Occipital lobe (tissue), 2 donors: ENCODE measurements around the genes ATP5ME and SPON2.

- RAMPAGE, long total RNA, result no peak
These were observed 21.1 kb downstream of the ZNF721 start for GRCh38 chr4:477612-478479.

DNA sequence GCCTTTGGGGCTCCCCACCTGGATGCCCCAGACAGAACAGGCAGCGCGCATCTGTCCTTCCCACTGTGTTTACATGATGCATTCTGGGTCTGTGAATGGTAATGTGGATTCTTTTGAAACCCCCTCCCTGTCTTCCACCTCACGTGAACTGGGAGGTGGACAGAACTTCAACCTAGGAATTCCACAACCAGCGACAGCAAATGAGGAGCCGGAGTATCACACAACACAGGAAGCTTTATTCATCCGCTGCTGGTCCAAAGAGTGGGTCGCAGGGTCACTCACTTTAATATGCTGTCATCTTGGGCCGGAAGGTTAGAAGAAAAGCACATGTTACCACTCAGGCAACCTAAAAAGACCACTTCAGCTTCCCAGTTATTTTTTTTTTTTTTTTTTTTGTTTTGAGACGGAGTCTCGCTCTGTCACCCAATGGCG, 1.8 kb downstream of the ATP5ME start:
- RAMPAGE, long total RNA, result no peak

DNA sequence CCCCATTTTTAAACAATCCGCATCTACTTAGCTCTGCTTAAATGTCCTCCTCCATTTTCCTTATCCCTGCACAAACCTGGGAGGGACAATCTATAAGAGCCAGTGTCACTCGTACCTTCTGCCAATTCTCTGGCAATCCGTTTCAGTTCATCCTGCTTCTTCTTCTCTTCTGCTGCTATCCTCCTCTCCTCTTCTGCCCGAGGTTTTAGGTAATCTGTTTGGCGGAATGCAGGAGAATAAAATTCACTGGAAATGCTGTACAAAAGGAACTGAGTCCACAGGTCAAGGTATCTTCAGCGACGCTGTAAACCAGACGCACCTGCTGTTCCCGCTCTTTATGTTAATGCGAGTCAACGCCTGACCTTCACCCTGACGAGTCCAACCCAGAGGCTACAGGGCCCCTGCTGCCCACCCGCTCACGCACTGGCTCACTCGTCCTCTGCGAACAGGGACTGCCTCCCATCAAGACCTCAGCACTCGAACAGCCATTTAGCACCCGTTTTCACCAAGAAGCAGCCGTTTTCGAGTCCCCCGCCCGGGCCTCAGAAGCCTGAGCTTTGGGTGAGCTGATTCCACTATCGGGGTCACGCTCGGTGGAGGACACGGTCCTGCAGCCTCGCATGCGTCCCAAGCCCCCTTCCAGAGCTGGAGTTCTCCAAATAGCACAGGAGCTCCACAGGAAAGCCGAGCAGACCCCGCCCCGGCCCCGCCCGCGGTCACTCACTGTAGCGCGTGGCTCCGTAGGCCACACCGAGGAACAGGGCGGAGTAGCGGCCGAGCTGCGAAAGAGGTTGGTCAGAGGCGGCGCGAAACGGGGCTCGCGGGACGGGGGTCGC, 670 bp downstream of the ATP5ME start:
- RAMPAGE, long total RNA, result no peak

DNA sequence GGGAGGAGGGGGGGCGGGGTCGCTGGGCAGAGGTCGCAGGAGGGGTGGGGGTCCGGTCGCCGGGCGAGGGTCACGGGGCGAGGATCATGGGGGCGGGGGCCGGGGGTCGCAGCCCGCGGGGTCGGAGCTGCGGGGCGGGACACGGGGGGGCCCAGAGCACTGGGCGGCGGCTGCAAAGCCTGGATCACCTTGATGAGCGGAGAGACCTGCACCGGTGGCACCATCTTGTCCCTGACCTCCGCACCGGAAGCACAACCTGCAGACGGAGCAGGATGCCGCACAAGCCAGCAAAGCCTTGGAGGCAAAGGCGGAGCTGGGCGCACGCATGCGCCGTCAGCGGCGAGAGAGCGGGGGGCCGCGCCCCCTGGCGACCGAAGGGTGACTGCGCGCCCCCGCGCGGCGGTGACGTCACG, at the start of gene ATP5ME:
Gene ATP5ME, minus strand, starts transcription at position 253 of the 413 bp plus-strand sequence.
- RAMPAGE, long total RNA, result start-site peak on the minus strand centred at position 291 of the sequence, 118 bp wide, 2,169 and 2,839 reads in 2 replicates

DNA sequence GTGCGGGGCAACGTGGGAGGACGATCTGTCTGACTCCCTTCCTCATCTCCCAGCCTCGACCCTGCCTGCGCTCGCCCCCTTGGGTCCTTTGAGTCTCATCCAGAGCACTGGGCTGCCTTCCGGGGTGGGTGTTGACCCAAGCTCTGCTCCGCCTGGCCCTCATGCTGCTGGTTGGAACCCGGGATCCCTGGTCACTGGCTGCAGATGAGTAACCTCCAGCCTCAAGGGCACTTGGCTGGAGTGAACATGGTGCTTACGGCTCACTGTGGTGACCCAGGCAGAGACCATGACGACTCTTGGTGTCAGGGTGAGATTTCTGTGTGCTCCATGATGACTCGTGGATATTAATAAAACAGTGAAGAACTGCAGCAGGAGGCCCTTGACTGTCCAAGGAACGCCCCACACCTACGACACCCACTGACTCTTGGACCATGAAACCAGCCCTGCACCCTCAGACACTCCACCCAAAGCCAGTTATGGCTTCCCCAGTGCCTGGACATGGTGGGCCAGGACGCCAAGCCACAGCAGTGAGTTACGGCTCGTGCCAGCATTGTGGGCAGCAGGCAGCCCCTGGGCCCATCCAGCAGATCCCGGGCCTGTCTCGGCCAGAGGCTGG, 1.2 kb downstream of the SLC49A3 start:
- RAMPAGE, long total RNA, result no peak

DNA sequence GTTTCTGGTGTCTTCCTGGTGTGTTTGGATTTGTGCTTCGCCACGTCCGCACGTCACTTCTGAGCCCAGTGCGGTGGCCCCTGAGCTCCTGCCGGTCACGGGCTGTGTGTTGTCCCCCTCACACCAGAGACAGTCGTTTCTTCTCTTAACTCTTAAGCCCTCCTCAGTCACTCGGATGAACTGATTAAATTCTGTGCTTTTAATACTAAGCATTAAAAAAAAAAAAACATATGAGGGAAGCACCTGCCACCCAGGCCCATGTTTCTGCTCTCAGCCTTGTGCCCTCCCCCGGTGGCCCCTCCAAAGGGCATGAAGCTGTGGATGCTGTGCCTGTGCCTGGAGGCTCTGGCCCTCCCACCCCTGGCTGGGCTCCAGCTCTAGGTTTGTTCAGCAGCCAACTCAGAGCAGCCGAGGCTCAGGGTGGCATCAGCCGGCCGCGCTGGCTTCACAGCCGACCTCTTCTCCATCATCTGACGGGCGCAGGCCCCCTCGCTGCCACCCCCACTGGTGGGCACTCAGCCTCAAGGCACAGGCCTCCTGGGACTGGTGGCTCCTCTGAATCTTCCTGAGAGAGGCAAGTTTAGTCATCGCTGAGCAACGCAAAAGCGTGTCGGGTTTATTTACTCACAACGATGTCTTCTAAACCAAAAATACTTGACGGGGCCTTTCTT, 45.9 kb downstream of the PCGF3 start:
- RAMPAGE, long total RNA, result no peak

- RAMPAGE, long total RNA, result no peak
These were observed 49.1 kb downstream of the CPLX1 start for GRCh38 chr4:776791-777339.

GRCh38 chr4:798869-799378, 27.0 kb downstream of the CPLX1 start:
- RAMPAGE, long total RNA, result no peak

DNA sequence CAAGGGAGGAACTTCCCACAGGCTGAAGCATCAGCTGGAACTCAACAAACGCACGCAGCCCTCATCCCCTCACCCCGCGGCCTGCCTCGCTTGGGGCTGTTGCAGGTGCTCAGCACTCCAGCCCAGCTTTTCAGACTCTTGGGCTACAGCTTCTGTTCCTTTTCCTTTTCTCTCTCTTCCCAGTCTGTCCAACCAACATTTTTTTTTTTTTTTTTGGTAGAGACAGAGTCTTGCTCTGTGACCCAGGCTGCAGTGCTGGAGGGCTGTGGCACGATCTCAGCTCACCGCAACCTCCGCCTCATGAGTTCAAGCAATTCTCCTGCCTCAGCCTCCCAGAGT, 41.4 kb downstream of the GAK start:
- RAMPAGE, long total RNA, result no peak

DNA sequence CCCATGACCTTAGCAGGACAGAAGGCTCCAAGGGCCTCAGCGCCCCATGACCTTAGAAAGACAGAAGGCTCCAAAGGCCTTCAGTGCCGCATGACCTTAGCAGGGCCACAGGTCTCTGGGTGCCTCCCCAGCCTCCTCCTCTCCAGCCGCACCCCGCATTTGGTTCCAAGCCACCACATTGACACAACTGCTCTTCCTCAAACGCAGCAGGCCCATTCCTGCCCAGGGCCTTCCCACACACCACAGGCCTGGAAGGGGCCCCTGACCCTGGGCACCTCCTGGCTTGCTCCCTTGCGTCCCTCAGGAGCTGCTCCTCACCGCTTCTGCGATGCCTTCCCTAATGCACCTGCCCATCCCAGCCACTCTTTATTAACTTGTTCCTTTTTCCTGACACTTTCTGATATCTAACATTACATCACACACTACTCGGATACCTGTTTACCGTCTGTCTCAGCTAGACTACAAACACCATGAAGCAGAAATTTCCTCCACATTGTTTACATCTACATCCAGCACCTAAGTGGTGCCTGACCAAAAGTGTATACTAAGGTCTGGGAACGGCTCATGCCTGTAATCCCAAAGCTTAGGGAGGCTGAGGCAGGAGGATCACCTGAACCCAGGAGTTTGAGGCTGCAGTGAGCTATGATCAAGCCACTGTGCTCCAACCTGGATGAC, 12.7 kb downstream of the GAK start:
- RAMPAGE, long total RNA, result no peak

DNA sequence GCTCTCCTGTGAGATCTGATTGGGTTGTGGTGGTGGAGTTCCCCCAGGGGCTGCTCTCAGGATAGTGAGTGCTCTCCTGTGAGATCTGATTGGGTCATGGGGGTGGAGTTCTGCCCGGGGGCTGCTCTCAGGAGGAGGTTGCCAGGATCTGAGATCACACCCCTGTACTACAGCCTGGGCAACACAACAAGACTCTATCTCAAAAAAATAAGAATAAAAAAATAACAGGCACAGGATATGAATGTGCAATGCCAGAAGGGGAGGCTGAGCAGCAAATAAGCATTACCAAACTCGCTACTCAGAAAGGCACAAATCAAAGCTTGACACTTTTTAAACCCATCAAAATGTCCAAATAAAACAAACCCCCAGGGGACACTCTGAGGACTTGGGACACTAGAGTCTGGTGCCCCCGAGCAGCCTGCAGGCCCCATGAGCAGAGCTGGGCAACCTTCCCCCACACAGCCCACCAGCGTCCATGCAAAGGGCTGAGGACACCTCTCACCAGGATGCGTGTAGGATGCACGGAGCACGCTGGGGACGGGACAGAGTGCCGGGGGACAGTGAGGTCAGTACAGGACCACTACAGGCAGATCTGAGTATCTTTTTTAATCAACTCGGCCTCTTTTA, 7.1 kb downstream of the GAK start:
- RAMPAGE, long total RNA, result no peak

GRCh38 chr4:930285-930715, 1.8 kb downstream of the GAK start:
- RAMPAGE, long total RNA, result no peak

- RAMPAGE, long total RNA, result no peak
These were observed 2.8 kb upstream of the SLC26A1 start for GRCh38 chr4:996058-996394.

DNA sequence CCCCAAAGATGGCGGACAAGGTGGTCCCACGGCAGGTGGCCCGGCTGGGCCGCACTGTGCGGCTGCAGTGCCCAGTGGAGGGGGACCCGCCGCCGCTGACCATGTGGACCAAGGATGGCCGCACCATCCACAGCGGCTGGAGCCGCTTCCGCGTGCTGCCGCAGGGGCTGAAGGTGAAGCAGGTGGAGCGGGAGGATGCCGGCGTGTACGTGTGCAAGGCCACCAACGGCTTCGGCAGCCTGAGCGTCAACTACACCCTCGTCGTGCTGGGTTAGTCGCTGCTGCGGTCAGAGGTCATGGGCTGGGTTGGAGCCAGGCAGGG, 10.7 kb downstream of the FGFRL1 start:
- RAMPAGE, long total RNA, result no peak

GRCh38 chr4:1046514-1047130, 35.2 kb downstream of the FGFRL1 start:
- RAMPAGE, long total RNA, result no peak

- RAMPAGE, long total RNA, result no peak
These were observed 47.3 kb downstream of the FGFRL1 start for GRCh38 chr4:1058753-1059065.

DNA sequence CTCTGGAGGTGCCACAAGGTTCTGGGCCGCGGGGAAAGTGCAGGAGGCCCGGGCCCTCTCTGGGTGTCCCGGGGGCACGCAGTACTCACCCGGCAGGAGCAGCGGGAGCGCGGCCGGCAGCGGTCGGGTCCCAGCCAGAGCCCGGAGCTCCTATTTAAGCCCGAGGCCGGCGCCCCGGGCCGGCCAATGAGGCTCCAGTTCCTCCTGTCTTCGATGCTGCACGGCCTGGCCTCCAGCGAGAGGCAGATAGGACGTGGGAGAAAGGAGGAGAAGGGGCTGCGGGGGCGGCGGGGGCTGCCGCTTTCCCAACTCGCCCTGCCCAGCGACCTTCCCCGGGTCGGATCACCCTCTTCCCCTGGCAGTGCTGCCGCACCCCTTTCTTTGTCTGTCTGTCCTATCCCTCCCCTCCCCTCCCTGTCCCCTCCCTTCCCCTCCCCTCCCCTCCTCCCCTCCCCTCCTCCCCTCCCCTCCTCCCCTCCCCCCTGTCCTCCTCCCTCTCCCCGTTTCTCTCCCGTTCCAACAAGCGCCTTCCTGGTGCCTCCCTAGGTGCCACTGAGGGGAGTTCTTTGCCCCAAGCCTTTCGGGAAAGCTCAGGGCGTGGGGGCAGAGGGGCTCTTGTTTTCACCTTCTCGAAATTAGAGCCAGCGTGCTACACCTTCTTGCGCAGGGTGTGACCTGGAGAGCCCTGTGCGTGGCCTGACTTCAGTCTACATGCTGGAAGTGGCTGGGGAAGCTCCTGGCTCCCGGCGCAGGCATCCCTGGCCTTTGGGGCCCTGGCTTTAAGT, at the start of gene SPON2:
Gene SPON2, minus strand, starts transcription at position 129 of the 785 bp plus-strand sequence.
- RAMPAGE, long total RNA, result start-site peak on the minus strand centred at position 363 of the sequence, 95 bp wide, 14 and 14 reads in 2 replicates

DNA sequence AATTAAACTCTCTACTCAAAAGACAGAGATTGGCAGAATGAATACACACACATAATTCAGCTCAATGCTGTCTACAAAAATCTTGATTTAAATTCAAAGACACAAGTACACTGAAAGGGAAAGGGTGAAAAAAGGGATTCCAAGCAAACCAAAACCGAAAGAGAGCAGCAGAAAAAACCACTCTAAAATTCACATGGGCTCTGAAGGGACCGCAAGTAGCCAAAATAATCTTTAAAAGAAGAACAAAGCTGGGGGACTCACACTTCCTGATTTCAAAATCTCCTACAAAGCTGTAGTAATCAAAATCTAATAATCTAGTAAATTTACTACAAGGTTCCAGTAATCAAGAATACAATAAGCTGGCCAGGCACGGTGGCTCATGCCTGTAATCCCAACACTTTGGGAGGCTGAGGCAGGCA, 11.9 kb upstream of the SPON2 start:
- RAMPAGE, long total RNA, result no peak

DNA sequence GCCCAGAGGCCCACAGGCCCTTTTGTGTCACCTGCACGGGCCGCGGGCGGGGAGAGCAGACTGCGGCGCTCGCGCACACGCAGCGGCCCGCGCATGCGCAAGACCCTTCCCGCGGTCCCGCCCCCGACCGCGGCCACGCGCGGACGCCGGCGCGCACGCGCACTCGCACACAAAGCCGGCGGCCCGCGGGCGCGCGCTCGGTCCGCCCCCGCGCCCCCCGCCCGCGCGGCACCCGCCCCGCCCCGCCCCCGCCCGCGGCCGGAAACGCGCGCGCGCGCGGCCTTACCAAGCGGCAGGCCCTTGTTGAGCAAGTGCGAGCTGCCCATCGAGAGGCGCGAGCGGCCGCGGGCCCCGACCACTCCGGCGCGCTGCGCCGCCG, 311 bp downstream of the CTBP1 start:
- RAMPAGE, long total RNA, result start-site peak on the minus strand centred at position 68 of the sequence, 34 bp wide, 70 and 60 reads in 2 replicates

- RAMPAGE, long total RNA, result no peak
These were observed 17.4 kb upstream of the UVSSA start for GRCh38 chr4:1329262-1330418.